Daoy (cell line): ENCODE measurements around the gene ATAD5.

DNA sequence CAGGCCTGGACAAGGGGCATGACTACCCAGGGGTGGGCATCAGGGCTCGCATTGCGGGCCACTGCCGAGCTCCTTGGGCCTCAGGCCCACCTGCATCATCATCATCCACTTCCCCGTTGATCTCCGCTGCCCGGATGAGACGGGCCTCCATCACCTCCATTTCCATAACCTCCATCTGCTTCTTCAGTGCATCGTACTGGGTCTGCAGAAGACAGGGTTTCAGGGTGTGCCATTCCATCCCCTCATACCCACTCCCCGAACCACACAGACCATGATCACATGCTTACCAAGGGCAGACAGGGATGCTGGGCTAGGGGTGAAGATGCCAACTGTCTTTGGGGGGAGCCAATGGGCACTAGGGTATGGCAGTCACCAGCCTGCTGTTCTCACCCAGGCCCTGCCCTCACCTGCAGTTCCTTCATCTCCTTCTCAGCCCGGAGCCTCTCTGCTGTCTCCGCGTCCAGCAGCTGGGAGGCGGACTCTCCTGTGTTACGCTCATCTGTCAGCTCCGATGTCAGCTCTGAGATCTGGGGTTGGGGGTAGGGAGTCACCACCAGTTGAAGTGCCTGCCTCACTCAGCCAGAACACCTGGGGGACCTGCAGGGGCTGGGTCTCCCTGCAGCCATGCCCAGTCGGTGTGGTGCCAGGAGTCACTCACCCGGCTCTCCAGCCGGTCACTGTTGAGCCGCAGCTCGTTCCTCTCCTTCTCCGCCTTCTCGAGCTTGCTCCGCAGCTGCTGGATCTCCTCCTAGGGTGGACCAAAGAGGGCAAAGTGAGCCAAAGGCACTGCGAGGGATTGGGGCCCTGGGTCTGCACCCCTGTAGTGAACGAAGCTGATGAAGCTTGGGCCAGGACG, 55.0 kb downstream of the PIPOX start:
- RAMPAGE, long total RNA, result no peak

DNA sequence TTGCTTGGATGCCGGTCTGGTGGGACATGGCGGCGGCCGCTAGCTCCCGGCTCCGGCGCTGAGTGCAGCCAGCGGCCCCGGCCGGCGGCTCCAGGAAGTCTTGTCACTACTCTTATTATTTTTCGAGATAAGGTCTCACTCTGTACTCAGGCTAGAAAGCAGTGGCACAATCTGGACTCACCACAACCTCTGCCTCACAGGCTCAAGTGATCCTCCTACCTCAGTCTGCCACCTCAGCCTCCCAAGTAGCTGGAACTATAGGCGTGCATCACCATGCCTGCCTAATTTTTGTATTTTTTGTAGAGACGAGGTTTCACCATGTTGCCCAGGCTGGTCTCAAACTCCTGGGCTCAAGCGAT, 24.2 kb upstream of the MYO18A start:
- RAMPAGE, long total RNA, result no peak

DNA sequence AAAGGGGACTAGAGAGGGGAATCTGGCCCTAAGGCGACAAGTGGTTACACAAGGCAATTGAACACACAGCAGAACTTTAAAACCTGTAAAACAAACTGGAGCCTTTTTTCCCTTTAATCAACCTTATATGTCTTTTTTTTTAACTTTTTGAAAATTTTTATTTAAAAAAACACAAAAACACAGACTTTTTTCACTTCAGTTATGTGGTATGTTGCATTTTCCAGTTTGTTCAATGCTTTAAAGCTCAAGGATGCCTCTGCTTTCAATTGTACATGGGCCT, 15.5 kb downstream of the CRYBA1 start:
- RAMPAGE, long total RNA, result no peak

DNA sequence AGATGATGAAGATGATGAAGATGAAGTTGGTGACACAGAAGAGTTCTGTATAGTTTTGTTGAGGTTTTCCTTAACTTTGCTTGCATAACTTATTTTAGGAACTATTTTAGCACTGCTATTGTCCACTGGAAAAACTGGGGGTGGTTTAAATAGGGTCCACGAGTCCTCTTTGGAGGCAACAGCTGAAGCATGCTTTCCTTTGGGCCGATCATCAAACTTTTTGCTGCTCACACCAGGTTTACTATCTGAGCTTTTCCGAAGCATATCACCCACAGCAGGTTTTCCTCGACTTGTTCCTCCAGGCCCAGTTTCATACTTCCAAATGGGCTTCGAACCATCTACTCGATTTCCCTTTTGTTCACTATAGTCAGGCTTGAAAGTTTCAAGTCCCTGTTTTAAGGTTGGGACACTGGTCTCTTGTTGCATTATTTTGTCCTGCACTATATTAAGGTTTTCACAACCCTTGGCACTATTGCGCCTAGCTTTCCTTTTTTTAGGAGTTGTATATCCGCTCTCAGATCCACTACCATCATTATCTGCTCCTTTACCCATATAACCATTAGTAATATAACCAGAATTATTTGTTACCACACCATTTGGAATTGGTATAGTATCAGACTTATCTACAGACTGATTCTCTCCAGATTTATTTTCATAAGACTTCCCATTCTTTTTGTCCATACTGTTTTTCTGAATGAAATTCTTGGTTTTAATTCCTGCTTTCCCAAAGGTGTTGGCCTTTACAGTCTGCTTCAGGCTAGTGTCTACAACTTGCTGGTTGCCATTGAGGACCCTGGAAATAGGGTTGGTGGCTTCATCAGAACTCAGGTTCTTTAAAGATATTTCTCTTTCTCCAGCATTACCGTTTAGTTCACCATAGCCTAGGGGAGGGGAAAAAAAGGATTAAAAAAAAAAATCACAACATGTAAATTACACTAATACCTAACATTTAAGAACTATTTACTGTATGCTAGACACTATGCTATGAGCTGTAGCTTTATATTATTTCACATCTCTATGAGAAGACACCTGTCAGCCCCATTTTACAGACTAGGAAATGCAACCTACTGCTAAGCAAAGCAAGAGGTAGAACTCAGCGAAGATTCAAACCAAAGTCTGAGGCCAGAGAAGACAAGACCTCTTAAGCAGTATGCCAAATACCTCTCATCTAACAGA, 6.7 kb downstream of the NUFIP2 start:
- RAMPAGE, long total RNA, result no peak

DNA sequence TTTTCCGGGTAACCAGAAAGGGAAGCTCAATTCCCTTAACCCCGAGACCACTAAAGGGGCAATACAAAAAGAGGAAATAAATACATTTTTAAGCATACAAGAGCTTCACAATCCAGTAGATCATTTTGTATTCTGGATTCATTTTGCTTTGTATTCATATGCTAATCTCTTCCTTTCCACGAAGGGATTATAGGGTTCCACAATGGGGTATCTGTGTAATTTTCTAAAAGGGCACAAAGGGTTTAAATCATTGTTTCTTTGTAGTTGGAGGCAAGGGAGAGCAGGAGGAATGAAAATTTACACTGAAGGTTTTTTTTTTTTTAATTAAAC, 566 bp upstream of the NUFIP2 start:
- RAMPAGE, long total RNA, result no peak

- RAMPAGE, long total RNA, result no peak
Observed at GRCh38 chr17:29390043-29390286, 198 bp upstream of the TAOK1 start.

- RAMPAGE, long total RNA, result no peak
Observed at GRCh38 chr17:29418476-29419454, 28.6 kb downstream of the TAOK1 start.

DNA sequence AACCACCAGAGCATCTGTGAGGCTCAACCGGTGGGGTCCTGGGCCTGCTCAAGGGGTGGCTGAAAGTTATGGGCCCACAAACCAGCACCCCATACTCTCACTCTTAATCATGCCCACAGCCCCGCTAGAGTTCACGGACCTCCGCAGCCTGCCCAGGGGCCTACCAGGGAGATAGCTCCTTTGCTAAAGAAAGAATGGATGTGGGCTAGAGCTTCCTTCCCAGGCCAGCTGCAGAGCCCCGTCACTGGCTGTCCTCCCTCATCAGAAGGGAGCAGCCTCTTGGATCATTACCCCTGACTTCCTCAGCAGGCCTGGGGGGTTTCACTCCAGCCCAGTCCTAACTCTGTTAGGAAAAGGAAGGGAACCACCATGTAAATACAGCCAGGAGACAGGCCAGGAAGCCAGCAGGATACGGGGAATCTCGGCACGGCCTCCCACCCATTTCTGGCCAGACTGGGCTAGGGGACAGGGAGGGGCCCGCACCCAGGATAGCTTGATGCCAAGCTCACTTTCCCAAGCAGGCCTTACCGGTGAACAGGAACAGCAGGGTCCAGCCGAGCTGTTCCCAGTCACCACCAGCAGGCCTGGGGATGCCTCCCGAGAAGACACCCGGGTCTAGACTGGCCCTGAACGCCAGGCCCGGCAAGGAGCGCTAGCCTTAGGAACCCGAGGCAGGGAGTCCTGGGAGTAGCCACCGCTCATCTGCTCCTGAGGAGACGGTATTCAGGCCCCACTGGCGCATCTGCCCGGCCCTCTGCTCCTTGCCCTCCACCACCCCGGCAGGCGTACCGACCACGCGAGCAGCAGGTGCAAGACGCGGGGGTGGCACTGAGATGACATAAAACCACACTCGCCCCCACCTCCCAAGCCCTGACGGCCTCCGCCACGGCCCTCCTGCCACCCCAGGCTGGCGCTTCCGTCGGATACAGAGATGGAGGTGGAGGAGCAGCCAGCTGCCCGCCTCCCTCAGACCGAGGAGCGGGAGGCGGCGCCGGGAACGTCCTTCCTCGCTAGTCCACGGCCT, 1.0 kb downstream of the GIT1 start:
- RAMPAGE, long total RNA, result no peak

DNA sequence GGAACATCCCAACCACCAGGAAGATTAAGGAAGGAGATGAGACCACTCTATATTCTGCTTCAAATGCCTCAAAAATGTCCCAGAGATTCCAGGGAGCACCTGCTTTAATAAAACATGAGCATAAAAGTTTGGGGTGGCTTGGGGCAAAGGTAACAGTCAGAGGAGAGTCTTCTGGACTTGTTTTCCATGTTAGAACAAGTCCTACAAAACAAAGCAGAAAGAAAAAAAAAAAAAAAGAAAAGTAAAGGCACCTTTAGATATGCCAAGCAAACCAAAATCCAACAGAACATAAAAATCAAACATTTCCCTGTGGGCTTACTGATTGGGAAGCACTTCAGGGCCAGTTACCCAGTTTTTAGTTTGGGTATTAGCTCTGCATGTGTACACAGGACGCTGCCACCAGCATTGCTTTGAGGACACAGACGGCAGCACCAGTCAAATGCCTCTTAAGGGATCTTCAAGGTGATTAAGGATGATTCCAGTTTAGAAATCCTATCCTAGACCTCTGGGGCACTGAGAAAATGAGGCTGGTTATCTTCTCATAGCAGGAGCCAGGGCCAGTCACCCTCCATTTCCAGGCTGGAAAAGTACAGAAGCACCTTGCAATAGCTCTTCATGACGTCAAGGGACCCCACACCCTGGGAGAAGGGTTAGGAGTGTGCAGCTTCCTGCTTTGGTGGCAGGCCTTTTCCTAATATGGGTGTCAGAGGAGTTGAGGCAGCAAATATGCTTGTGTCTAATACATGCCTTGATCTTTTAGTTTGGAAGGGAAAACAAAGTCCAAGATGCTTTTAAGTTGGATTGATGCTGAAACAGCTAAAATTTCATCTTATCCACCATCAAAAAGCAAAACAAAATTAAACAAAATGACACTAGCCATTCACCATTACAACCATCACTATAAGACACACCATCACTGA, 3.6 kb upstream of the CORO6 start:
- RAMPAGE, long total RNA, result no peak

GRCh38 chr17:29629849-29630807, 7.4 kb upstream of the CORO6 start:
- RAMPAGE, long total RNA, result no peak

DNA sequence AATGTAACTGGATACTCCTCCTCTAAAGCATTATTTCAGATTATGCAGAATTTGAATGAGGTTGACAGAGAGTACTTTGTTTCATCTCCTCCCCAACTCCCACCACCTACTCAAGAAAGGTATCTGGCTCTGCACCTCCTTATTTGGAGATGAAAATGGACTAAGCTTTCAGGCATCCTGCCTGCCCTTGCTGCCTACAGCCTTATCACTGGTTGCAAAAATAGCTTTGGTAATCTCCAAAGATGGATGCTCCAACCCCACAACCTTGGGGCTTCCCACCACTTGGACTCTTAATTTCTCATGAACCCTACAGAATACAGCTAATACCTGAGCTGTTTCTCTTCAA, 45.2 kb upstream of the CORO6 start:
- RAMPAGE, long total RNA, result no peak

GRCh38 chr17:29690757-29691347, 68.1 kb upstream of the CORO6 start:
- RAMPAGE, long total RNA, result no peak

DNA sequence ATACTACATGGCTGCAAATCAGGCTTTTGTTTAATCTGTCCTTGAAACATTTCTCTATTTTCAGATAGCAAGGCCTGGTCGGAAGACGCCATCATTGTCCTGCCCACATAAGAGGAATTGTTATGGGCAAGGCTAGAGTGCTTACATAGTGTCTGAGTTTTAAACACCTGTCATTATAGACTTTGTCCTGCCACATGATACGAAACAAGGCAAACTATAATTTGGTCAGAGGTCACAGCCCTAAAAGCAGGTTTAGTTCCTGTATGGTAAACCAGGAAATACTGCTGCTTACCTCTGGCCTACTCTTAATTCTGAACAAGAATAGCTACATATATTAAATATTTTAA, 104.4 kb downstream of the SSH2 start:
- RAMPAGE, long total RNA, result no peak

DNA sequence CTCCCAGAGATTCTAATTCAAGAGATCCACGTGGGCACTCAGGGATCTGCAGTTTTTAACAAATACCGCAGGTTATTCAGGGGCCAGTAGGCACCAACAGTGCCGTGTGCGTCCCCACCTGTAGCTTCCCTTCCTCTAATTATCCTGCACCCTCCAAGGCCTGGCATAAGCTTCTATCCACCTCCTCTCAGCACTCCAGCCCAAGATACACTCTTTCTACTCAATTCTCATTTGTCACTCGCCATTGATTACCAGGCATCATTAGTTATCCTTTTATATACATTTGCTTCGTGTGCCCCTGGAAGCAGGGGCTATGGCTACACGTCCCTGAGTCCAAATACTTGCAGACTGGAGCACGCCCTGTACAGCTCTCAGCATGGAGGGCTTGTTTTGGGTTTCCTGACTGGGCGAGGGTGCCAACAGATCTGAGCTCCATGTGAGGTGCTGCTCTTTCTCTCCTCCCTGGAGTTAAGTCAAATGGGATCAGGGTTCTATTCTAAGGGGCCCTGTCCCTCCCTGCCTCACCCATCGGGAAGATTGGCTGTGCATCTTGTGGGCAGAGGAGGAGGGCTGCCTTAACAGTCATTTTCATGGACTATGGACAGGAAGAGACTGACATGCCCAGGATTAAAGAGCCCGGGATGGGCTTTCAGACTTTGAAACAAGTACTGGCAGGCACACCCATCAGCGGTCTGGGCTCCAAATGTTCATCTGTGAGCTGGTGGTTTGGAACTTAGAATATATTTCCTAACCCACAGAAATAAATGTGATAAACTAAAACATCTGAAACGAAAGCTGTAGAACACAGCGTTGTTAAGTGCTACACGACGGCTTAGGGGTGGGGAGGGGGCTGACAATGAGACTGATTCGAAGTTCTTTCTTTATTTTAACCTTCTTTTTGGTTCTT, 6.7 kb downstream of the SLC6A4 start:
- RAMPAGE, long total RNA, result no peak

DNA sequence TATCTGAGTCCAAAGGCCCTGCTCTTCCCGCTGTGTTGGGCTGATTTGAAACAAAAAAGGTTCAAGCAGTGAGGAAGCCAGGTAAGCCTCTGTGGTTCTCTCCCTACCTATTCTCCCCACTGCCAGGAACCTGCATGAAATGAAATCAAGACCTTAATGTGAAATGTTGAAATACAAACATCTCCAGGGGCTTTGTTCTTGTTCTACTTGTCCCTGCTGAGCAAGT, 7.6 kb upstream of the SLC6A4 start:
- RAMPAGE, long total RNA, result no peak

- RAMPAGE, long total RNA, result no peak
Observed at GRCh38 chr17:30291114-30291542, 616 bp downstream of the BLMH start.

DNA sequence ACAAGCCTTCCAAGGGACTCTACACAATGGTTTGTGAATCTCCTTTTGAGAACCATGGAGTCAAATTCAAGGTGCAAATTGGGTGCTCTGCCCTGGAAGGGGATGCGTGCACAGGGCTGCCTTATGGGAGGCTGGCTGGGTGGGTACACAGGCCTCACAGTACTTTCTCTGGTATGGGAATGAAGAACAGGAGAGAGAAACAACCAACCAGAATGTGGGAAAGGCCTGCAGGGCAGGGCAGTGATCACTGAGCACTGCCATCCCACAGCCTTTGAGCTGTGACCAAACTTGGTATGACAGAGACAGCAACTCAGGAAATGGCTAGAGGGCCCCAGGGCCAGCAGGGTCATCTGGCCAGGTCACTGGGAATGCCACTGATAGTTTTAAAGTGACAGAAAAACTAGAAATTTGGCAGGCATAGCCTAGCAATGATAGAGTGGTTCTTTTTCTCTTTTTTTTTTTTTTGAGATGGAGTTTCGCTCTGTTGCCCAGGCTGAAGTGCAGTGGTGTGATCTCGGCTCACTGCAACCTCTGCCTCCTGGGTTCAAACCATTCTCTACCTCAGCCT, 3.8 kb upstream of the TMIGD1 start:
- RAMPAGE, long total RNA, result no peak

- RAMPAGE, long total RNA, result no peak
Observed at GRCh38 chr17:30768567-30769166, 55.8 kb downstream of the CRLF3 start.

- RAMPAGE, long total RNA, result start-site peak on the plus strand at chr17:30831961-30831977, 23 and 30 reads in 2 replicates
Observed at GRCh38 chr17:30831634-30832689, at the start of gene ATAD5. TSS of gene ATAD5 (plus strand) at chr17:30831966.

- RAMPAGE, long total RNA, result no peak
Observed at GRCh38 chr17:31008999-31009588, 38.3 kb downstream of the RNF135 start.